Thyroid gland (tissue), 7 donors: ENCODE measurements around a stretch of chr7.

GRCh38 chr7:158067997-158068402, 519.6 kb downstream of the PTPRN2 start:
- PRO-cap, 2 experiments, result no peak in any of the 2 experiments
- RAMPAGE, long total RNA, 5 experiments, result no peak in any of the 5 experiments

DNA sequence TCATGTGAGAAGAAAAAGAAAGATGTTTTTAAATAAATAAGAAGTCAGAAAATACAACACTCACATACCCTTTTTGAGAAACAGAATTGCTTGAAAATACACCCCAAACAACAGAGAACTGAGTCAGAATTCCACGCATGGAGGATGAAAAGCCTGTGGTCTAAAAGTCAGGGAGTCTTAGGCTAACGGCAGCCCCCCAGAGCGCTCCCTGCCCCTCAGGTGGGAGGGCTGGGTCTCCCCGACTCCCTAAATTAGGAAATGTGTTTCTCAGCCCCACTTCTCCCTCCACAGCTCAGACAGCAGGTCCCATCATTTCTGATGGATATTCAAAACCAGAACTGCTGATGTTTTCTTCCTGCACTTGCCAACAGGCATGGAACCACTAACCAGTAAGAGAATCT, 452.2 kb downstream of the PTPRN2 start:
- PRO-cap, 2 experiments, result no peak in any of the 2 experiments
- RAMPAGE, long total RNA, 5 experiments, result no peak in any of the 5 experiments

GRCh38 chr7:158662604-158662931, 42.0 kb downstream of the NCAPG2 start:
- PRO-cap, 2 experiments, result no peak in any of the 2 experiments
- RAMPAGE, long total RNA, 5 experiments, result no peak in any of the 5 experiments

DNA sequence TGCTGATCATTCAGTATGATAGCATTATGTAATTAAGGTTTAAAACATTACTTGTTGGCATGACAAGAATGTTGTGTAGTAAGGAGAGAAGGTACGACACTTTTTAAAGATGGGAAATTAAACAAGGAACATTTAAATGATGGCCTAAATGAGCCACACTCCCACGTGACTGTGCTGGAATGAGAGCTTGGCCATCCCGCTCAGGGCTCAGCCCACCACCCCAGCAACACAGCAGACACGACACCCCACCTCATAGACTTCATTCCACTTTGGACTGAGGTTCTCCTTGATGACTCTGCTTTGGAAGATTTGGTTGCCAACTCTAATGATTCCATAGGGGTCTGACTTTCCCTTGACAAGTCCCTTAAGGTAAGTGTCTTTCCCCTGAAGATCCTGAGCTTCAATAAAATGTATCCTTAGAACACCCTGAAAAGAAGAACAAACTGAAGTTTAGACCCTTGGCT, 59.9 kb upstream of the NCAPG2 start:
- PRO-cap, 2 experiments, result no peak in any of the 2 experiments
- RAMPAGE, long total RNA, 5 experiments, result no peak in any of the 5 experiments

GRCh38 chr7:158782746-158783468, 46.4 kb downstream of the ESYT2 start:
- PRO-cap, 2 experiments, result no peak in any of the 2 experiments
- RAMPAGE, long total RNA, 5 experiments, result no peak in any of the 5 experiments

DNA sequence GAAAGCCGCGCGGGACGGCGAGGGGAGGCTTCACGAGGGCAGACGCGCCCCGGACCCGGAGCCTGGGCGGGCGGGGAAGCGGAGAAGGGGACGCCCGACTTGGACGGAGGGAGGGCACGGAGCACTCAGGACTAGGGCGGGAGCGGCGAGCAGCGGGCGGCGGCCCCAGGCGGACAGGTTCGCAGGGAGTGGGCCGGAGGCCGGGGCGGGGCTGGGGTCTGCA, 844 bp downstream of the ESYT2 start:
- PRO-cap, 2 experiments, result peak in 2 of 2 experiments; most common plus-strand start position 128 of the sequence (in 2); most common minus-strand start position 92 of the sequence (in 1)
- RAMPAGE, long total RNA, 5 experiments, result no peak in any of the 5 experiments

GRCh38 chr7:158858944-158859337, 2.6 kb downstream of the DYNC2I1 start:
- PRO-cap, 2 experiments, result no peak in any of the 2 experiments
- RAMPAGE, long total RNA, 5 experiments, result no peak in any of the 5 experiments

DNA sequence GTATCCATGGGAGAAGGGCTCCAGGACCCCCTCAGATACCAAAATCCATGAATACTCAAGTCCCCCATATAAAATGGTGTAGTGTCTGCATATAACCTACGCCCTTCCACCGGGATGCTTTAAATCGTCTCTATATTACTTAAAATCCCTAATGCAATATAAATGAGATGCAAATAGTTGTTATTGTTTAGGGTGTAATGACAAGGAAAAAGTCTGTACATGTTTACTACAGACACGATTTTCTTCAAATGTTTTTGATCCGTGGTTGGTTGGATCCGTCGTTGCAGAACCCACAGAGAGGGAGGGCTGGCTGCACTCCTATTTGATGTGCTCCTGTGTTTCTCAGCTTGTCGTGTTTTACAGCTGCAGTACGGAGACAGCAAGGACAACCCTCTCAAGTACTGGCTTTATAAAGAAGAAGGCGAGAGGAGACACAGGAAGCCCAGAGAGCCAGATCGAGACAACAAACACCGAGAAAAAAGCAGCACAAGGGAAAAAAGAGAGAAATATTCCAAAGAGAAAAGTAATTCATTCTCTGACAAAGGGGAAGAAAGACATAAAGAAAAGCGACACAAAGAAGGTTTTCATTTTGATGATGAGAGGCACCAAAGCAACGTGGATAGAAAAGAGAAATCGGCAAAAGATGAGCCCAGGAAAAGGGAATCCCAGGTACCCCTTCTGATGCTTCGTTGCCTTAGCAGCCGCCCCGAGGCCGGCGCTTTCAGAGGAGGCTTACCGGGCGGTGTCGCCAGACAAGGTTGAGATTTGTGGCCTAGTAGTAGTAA, 23.2 kb downstream of the DYNC2I1 start:
- PRO-cap, 2 experiments, result no peak in any of the 2 experiments
- RAMPAGE, long total RNA, 5 experiments, result no peak in any of the 5 experiments

- PRO-cap, 2 experiments, result no peak in any of the 2 experiments
- RAMPAGE, long total RNA, 5 experiments, result no peak in any of the 5 experiments
Observed at GRCh38 chr7:158974032-158974601, 117.8 kb downstream of the DYNC2I1 start.

DNA sequence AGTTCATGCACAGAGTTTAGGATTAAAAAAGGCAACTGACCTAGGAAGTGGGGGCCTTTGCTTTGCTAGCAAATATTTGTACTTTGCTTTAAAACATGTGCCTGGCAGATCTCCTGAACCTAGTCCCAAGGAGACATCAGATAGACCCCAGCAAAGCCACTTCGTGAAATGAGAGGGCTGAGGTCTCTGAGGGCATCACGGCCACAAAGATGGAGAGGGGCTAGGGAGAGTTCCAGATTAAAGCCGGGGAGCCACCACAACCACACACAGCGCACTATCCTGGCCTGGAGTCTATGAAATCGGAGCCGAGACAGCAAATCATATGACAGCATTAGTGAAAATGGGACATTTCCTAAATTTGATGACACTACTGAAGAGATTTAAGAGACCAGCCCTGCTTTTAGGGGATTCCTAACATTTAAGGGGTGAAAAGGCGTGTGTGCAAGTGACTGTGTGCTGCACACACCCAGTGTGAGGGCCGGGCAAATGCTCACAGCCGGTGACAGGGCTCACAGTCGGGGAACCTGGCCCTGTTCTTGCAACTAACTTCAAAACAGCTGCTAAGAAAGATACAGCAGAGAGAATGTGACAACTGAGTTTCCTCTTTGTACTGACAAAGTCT, 49.7 kb downstream of the VIPR2 start:
- PRO-cap, 2 experiments, result no peak in any of the 2 experiments
- RAMPAGE, long total RNA, 5 experiments, result no peak in any of the 5 experiments

DNA sequence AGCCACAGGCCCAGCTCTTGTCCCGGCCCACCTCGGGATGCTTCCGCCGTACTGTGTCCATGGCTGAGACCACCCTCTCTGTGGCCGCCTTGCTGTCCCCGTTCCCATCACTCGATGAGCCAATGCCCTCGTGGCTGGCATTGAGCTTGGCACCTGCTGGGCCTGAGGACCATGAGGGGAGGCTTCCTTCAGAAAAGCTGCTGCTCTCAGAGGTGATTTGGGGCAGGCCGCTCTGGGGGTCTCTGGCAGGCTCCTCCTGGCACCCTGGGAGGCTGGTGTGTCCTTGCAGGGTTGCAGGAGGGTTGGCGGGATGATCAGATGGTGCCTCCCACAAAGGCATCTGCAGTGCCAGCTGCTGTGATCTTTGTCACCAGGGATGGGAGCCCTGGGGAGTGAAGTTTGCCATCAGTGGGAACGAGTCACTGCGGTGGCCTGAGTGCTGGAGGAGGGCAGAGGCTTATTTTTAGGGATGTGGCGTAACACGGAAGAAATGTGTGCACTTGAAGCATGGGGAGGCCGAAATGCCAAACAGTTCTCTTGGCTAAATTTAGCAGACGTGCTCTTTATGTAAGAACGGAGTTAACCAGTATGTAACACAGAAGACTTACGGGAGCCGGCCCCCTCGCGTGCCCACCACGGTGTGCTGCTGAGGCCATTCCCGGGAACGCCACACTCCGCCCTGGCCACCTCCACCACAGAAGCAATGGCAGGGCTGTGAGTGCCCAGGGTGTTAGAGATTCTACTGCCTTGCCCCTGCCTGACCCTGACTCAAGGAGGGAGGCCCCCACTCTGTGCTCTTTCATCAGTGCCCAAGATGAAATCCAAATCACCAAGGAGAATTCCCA, 47.6 kb downstream of the VIPR2 start:
- PRO-cap, 2 experiments, result peak in 1 of 2 experiments; most common plus-strand start position 598 of the sequence (in 1); most common minus-strand start position 366 of the sequence (in 1)
- RAMPAGE, long total RNA, 5 experiments, result no peak in any of the 5 experiments

DNA sequence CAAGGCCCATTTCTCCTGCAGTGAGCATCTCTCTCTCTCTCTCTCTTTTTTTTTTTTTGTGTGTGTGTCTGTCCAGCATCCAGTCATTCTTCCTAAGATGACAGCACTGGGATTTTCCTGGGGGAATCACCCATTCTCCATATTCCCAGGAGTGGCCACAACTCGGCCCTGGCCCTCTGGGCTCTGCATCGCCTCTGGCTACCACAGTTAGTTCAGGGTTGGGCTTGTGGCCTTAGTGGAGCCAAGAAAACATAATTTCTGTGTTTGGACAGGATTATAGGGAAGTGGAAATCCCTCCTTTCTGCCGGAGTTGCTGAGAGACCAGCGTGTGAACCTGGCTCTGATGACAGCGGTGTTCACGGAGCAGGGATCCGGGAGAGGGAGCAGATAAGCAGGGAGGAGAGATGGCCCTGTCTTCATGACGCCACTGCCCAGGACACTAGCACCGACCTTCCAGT, 66.8 kb upstream of the VIPR2 start:
- PRO-cap, 2 experiments, result no peak in any of the 2 experiments
- RAMPAGE, long total RNA, 5 experiments, result no peak in any of the 5 experiments